Sternocleidomastoid (tissue), 1 donor: ENCODE measurements around a stretch of chr2.

GRCh38 chr2:131112808-131113256, 7.7 kb downstream of the PLEKHB2 start:
- PRO-cap: no peak

- PRO-cap: no peak
Measured at GRCh38 chr2:131120618-131121416, 15.7 kb downstream of the PLEKHB2 start.

GRCh38 chr2:131347018-131347686, 16.8 kb downstream of the RAB6D start:
- PRO-cap: no peak

GRCh38 chr2:131479077-131479567, 3.2 kb downstream of the TUBA3D start:
- PRO-cap: no peak

DNA sequence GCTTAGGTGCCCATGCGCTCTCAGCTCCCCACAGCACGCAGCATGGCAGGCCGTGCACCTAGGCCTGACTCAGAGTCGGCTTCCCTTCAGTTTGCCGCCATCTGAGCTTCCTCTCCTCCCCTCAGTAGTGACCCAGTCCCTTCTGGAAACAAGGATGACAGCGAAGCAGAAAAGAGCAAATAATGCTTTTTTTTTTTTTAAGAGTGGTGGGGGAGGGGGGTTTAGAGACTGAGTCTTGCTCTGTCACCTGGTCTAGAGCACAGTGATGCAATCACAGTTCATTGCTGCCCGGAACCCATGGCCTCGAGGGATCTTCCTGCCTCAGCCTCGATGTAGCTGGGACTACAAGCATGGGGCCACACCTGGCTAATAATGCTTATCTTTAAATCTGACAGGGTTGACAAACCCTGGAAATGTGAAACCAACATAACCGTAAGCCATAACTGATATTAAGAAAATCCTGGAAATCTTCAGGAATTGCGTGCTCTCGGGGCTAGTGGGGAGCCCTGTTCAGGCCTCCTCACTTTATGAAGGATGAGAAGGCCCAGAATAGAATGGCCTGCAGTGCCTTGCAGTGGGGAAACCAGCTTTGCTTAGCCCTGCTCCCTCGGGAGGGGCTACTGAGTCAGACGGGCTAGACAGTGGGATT, 5.7 kb downstream of the MZT2A start:
- PRO-cap: no peak

DNA sequence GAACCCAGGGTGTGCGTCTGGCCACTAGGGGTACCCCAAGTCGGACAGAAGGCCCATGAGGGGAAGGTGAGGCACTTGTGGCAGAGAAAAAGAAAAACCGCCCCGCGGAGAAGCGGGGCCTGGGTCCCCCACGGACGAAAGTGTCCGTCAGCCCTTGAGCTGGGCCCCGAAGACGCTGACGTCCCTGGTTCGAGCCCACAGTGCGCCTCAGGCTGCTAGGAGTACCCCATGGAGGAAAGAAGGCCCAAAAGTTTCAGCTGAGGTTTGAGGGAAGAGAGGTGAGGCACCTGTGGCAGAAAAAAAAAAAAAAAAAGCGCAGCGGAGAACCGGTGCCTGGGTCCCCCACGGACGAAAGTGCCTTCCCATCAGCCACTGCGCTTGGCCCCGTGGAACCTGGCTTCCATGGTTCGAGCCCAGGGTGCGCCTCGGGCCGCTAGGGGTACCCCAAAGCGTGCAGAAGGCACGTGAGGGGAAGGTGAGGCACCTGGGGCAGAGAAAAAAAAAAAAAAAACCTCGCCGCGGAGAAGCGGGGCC, 228.3 kb downstream of the CCDC74A start:
- PRO-cap: no peak

DNA sequence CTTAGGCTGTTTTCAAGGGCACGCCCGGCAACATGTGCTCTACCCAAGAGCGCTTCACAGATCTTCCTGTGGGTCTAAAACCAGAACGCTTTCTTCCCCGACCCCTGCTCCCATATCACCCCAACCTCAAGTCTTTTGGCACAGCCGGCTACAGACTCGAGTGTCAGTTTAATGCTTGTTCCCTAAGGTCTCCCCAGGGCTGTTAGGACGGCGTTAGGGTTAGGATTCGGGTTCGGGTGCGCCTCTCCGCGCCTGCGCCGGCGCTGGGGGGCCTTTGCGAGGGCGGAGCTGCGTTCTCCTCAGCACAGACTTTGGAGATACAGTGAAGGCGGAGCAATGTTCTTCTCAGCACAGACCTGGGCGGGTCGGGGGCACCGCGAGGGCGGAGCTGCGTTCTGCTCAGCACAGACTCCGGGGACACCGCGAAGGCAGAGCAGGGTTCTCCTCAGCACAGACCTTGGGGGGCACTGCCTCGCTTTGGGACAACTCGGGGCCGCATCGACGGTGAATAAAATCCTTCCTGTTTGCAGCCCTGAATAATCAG, 274.8 kb downstream of the CCDC74A start:
- PRO-cap: no peak

- PRO-cap: no peak
Measured at GRCh38 chr2:132645124-132645606, 24.8 kb downstream of the LYPD1 start.

GRCh38 chr2:133200865-133201414, 367.3 kb downstream of the NCKAP5 start:
- PRO-cap: no peak

DNA sequence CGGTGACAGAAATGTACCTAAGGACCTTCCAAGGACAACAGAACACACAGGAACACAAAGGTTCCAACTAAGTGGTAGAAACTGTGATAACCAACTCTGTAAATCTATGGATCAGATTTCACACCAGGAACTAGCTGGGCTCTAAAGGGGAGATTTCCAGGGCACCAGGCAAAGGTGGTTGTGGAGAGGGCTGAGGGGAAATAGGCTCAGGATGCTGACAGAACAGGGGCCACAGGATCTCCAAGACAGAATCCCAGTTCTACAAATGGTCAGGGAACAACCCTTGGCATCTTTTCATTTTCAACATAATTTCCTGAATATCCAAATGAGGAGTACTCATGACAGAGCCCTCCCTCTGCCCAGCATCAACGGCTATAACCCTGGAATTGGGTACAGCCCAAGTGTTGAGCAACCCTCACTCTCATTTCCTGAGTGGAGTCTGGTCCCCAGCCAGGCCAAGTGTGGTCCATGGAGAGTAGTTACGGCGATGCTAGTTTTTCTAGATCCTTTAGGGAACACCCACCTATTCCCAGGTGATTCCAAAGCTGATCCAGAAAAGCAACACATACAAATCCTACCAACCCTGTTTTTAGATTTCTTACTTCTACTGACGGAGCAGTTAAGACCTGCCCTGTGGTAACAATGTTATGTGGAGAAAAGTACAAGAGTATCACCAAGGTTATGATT, 78.3 kb downstream of the NCKAP5 start:
- PRO-cap: no peak

DNA sequence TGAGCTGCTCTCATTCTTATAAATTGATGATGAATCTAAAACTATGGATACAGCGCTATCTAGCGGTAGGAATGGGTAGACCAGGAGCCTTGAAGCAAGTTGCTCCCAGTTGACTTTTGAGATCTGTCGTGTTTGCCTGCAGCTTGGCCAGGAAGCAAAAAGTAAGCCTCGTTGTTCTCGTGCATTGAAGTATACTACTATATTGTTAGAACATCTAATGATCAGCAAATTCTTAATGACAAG, 211.9 kb upstream of the NCKAP5 start:
- PRO-cap: no peak

- PRO-cap: no peak
Measured at GRCh38 chr2:134123348-134123830, 130.5 kb upstream of the MGAT5 start.

DNA sequence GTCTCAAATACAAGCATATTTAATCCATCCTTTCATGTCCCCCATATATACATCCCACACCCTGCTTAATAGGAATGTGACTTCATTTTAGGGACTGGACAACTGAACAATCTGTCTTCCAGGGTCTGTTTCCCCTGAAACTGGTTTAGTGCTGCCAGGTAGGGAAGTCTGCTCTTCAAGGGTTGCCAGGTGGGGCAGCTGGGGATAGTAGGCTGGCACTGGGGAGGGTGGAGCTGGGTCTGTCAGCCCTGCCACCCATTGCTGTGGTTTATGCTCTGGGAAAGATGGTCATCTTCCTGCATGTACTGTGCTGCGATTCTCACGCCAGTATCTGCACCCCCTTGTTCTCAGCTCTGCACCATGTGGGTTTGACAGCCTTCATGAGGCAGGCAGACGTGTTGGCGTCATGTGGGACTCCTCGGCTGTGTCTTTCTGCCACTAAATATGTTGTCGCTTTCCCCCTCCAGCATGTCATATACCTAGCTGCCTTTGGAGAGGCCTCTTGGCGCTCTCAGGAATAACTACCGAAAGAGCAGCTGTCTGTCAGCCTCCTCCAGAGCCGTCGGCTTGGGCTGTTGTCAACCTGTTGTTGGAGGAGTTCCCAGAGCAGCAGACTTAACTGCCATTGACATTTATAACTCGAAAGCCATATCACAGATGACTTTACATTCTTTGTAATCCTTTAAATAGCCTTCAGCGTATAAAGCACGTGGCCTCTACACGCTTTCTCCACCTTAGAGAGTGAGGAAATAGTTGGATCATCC, 80.5 kb upstream of the MGAT5 start:
- PRO-cap: no peak

DNA sequence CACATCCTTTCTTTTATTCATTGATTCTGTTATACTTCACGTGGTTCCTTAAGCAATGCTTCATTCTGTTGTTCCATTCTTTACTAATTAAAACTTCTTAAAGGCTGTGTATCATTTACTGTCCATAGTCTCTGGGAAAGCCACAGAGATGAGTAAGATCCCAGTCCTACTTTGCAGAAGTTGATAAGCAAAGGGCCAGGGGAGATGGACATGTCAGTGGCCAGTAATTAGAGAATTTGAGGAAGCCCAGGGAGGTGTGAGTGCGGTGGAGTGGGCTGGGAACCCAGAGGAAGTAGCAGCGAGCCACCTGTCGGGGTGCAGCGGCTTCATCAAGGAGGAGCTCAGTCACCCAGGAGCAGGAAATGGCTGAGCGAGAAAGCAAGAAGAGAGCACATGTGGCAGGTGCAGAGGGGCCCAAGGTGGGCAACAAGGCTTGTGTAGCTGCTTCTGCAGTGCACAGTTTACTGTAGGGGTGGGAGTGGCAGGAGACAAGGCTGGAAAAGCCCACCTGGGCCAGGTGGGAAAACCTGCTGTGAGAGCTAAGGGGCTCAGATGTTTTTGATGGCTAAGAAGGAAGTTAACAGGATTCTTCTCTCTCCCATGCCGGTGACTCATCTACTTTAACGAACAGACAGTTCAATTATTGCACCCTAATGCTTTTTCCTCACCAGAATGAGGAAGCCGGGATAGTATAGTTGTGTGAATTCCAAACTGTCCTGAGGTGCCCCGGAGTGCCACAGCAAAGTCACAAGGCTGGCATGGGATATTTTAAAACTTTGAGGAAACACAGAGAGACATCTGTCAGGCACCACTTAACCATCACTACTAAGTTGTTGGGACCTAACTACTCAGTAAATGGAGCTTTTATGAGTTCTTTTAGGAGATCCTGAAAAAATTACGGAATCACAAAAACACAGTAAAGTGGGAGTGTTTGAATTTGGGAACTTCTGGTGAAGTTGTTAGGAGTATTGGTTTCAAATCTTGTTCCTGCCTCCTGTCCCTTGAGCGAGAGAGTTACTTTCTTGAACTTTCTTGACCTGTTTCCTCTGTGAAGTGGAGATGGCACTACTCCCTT, 34.7 kb upstream of the MGAT5 start:
- PRO-cap: no peak

- PRO-cap: no peak
Measured at GRCh38 chr2:134328357-134328941, 74.6 kb downstream of the MGAT5 start.

DNA sequence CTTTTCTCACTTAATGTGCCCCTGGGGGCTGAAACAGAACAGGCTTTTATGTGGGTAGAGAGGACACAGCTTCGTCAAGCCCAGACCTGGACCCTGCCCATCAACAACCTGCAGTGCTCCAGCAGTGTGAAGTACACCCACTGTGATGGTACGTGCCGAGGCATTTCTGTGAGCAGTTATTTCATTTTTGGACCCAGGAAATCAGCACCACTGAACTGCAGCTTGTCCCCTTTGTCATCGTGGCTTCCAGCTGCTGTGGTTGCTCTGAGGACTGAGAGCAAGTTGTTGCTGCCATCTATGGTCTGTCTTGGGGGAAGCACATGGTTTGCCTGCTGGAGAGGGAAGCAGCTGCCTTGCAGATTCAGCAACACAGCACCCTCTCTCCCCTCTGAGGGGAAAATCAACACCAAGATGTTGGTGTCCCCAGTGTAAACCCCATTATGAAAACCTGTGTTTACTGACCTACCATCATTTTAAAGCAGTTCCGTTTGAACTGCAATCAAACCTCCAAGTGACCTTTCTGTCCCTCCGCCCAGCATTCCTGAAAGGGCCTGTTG, 158.1 kb downstream of the MGAT5 start:
- PRO-cap: no peak

DNA sequence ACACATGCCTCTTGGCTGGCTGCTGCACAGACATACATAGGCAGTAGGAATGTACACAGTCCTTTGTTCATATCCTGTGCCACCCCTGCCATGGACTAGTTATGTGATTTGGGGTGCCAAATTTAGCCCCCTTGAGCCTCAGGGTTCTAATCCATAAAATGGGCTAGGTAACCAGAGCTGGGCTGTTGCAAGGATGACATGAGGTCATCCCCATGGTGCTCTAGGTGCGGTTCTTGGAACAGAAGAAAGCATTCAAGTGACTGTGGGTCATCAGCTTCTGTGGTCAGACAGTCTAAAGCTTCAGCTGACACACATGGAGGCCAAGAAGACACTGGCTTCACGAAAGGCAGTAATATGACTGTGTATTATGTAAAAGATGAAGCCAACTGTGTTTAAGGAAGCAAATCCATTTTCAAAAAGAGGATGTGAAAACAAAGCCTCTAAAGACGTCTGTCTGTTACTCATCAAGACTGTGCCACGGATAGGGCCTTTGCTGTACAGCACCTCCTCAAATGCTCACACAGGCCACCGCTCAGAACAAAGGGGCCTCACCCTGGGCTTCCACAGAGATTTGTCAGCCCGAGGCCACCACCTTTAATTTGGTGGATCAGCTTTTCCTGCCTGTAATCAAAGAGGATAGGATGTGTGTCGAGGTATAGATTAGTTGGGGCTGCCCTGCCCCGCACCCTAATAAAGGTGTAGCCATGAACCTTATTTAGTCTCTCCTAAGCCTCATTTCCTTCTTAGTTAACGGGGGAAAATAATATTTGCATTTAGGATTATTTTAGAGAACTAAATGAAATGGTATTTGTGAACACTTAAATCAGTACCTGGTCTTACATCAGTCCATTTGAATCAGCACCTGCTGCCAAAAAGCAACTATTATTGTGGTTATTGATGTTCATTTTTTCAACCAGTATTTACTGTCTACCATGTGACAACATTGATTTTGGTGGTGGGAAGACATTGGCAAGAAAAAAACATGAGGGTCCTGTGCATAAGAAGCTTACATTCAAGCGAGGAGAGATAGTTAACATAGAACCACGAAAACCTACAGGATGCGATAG, 21.2 kb upstream of the TMEM163 start:
- PRO-cap: no peak

GRCh38 chr2:134961120-134961976, 42.7 kb downstream of the CCNT2 start:
- PRO-cap: no peak

GRCh38 chr2:135537753-135538221, 6.5 kb downstream of the R3HDM1 start:
- PRO-cap: no peak

DNA sequence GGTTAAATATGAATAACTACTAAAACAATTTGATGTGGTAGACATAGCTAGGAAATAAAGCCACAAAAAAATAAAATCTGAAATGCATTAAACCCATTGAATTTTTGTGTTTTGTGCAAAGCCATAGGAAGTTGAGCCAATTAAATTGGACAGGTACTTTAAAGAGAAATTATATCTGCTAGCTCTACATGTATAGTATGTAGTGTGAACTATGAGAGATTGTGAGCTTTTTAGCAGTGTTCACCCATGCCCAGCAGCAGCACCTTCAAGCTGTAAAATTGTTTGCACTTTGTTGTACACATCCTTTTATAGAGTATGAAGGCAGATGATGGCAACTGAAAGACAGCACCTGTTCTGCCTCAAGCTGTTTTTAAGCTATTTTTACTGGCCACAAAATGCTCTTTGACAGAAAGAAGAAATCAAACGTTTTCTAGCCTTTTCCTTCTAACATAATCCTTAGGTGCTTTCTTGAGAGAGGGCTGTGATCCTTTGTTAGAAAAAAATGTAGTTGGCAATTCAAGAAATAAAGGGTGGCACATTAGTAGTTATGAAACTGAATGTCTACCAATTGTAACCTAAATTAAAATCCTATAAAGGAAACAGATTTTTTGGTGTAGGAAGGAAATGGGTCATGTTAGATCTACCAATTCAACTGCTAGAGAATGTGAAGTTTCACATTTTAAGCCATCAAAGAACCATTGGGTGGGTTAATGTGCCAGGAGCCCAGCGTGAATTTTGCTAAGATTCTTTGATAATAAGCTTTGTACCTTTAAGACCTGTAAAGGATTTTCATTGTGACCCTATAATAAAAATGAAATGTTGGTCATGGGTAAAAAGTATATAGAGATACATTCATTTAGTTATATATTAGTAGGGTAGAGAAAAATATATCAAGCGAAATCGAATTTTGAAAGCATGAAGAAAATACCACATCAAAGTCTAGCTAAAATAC, 59.5 kb downstream of the R3HDM1 start:
- PRO-cap: no peak